GM06990 (cell line): ENCODE results near the genes CWC22 and UBE2E3.

DNA sequence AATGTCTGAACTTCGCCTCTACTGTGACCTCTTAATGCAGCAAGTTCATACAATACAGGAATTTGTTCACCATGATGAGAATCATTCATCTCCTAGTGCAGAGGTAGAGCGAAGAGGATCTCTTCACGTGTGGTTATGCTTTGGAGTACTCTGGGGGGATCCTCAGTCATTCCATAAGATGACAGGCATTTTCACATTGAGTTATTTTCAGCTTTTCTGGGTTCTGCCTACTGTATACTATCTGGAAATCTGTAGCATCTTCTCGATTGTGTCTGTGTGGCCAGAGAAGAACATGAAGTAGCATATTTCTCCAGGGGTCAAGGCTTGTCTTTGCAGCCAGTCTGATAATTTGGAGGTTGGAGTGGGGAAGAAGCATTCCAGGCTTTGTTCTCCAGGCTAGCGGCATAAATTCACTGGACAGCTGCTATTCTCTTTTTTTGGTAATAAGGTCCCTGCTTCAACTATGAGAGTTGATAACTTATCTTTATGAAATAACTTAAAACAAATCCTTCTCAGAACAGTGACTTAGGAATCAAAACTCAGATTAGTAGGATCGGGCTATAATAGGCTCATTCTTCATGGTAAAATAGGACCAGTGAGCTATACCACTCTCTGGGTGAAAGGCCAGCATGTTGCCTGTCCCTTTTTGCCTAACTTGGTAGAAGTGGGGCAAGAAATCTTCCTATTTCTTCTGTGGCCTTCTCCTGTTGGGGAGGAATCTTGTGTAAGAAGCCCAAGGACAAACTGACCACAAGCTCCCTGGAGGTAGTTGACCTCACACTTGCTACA is 13.8 kb downstream of the PLEKHA3 start:
- RRBS, result no CpG with 5 or more reads among the region's 6 CpGs

DNA sequence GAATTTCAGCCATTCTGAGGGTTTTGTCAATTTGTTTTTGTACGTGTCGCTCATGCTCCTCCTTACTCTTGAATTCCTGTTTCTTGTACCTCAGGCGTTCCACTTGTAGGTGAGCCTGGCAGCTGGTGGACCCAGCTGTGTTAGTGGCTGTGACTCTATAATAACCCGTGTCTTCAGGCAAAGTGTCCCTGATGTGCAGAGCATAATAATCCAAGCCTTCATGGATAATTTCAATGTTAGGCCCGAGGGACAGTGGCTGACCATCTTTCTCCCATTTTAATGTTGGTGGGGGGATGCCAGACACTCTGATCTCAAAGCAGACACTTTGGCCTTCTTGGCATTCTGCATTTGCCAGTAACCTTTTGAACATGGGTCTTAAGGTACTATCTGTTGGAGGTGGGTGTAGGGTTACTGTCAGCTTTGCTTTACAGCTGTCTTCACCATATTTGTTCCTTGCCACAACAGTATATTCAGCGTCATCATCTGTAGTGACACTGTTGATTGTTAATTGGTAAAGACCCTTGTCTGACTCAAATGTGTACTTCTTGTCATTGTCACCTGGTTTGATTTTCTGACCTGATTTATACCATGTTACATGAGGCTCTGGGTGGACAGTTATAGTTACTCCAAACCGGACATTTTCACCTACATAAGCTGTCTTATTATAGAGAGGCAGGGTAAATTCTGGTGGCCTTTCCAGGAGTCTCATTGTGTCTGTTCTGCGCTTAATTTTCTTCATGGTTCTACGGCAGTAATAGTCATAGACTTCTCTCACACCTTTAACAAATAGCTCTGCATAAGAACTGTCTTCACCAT is 53.1 kb downstream of the PLEKHA3 start:
- RRBS, result no CpG with 5 or more reads among the region's 9 CpGs

GRCh38 chr2:178559782-178560436 is 79.7 kb downstream of the PLEKHA3 start:
- RRBS, result no CpG with 5 or more reads among the region's 10 CpGs

DNA sequence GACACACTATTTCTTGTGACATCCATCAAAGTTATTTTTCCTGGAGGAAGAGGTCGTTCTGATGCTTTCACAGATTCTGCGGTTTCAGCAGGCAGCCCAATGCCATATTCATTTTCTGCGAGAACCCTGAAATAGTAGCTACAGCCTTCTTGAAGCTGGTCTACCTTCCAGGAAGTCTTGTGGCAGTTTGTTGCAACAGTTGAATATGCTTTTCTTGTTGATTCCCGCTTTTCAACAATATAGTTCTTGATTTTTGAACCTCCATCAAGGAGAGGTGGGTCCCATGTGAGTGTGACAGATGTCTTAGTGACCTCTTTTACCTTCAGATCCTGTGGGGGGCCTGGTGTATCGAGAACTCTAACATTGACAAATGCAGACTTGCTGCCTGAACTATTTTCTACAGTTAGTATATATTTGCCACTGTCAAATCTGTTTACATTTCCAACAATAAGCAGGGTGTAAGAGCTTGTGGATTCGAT is 92.0 kb downstream of the PLEKHA3 start:
- RRBS, result no CpG with 5 or more reads among the region's 6 CpGs

DNA sequence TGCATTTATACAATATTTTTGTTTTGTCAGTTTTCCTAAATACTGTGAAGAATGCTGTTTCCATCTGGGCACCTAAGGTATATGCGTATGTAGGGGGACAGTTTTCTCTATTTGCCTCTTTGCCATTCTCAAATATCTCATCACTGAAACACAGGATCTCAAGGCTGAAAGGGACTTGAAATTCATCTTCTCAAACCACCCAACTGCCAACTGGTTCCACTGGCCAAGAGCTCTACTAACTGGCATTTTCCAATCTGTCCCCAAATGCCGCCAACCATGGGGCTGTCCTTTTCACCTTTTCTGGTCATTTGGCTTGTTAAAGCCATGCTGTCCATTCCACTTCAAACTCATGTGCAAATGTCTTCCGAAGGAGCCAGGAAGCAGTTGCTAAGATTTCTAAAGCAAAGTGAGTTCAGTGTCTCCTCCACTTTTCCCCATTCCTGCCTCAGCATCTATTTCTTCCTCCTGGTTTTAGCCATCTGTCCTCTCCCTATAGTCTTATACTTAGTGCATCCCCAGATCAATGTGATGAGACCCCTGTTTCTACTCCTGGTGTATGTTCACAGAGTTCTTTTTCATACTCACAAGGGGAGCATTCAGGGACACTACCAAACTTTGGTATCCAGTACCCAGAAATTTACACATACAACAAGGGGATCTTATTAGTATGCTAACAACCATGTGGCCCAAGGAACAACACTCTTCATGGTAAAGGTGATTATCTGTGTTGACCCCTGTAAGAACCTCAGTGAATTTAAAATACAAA is 14.4 kb downstream of the TTN start:
- RRBS, result no CpG with 5 or more reads among the region's 3 CpGs

DNA sequence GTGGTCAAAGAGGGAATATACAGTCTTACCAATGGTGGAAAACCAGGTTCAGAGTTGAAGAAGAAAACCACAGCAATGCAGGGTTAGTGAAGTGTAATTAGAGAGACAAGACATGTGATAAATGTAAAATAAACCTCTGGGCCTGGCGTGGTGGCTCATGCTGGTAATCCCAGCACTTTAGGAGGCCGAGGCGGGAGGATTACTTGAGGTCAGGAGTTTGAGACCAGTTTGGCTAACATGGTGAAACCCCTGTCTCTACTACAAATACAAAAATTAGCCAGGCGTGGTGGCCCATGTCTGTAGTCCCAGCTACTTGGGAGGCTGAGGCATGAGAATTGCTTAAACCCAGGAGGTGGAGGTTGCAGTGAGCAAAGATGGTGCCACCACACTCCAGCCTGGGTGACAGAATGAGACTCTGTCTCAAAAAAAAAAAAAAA is 2.3 kb downstream of the TTN start:
- RRBS, result no CpG with 5 or more reads among the region's 4 CpGs

DNA sequence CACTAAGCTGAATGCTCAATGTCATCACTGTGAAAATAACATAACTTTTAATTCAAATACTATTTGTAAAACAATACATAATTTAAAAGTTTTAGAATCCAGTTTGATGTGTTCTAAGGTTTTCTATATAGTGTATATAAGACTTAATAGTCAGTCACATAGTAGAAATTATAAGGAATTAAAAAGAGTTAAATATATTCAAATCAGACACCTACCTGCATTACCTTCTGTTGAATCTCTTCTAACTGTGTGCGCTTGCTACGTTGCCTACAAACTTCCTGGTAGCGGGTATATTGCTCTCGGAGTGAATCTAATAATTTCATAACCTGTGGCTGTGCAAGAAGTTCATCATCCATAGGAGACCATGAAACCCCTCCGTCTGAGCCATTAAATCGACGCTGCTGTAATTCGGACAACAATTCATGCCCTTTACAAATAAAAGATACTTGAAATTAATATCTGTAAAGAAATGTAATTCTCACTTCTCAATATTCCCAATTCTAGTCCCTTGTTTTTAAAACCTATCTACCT is 93.5 kb upstream of the CCDC141 start:
- RRBS, result no CpG with 5 or more reads among the region's 8 CpGs

DNA sequence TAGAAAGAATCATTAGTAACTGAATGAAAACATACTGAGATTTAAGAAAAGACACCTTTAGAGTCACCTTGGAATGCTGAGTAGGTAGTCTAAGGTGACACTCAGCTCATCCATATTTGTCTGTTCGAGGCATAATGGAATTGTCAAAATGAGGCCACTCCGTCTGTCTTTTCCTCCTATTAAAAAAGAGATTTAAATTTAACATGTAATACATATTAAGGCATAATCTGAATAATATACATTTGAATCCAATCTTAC is 81.7 kb downstream of the SESTD1 start:
- RRBS, result no CpG with 5 or more reads among the region's 2 CpGs

DNA sequence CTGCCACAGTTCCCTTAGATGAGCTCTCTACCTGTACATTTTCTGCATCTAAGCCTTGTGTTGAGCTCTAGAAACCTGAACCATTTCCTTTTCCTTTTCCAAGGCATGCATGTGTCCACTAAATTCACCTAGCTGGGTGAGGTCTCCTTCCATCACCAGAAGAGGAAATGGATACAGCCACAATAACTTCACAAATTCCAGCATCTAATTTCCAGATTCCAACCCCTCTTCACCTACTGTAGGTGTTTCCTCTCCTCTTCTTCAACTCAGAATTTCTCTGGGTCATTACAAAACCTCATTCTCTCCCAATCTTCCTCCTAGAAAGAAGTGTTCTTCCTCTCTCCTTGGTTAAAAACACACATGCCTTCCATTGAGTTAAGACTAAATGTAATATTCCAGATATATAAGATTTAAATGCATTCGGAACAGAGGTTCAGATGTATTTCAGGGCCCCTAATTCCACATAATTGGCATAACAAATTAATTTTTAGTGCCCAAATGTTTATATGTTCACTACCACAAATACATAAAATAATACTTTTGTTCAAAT is 44.0 kb downstream of the SESTD1 start:
- RRBS, result no CpG with 5 or more reads among the region's 1 CpG

DNA sequence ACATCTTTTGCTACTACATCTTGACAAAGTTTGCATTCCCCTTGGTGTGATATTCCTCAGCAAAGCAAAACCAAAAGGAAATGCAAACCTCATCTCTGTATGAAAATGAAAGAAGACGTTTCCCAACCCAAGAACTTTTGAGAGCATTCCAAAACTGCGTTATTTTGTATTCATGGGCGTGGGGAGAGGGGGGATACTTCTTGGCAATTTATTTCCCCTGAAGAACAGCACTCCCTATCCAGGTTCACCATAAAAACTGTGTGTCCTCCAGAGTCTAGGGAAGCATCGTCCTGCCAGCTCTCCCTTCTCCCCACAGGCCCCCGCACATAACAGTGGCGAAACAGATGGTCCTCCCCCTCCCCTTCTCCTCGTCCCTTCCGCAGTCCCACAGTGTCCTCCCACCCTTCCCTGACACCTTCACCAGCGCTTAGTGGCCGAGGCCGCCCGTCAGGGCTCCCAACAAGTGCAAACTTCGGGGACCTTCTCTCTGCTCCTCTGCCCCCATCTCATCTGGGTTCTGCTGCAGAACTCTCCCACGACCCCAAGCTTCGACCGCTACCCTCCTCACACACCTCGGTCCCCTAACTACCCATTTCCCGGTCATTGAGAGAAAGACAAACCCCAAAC is 1.2 kb downstream of the ZNF385B start:
- RRBS, result no CpG with 5 or more reads among the region's 18 CpGs

DNA sequence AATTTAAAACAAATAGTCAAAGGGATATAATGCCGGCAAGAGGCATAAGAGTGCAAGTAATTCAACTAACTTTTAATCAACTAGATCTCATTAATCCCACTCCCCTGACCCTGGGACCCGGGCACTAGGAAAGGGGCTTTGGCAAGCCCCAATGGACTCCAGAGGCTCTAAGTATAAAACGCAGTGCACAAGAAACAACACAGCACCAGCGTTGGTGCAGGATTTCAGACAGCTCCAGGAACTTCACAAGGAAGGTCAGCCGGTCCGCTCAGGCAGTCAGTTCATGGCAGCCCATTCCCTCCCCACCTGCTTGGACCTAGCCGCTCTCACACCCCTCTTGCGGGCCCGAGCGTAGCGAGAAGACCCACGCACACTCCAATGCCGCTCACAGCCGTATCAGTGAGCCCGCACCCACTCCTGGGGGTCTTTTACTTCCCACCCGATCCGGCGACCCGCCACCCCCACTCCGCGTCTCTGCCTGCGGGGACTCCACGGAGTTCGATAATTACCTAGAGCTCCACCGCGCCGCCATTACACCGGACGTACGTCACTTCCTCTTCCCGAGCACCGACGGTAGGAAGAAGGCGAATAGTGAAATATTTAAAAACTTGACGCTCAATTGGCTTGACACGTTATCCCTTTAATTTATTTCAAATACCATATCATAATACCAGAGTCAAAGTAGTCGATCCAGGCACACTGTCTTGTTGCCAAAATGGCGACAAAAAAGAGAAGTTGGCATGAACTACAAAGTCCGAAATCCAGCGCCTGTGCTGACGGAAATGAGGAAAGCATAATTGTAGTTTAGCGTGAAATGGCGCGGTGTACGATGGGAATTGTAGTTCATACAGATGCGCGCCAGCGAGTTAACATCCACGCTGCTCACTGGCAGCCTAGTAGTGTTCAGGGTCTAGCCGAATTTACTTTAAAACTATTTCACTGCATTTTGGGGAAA is at the start of gene CWC22:
TSS of gene CWC22 (minus strand) at position 737 of the 955 bp plus-strand sequence.
- RRBS, result 5% methylated on average over 10 of the region's 50 CpGs

DNA sequence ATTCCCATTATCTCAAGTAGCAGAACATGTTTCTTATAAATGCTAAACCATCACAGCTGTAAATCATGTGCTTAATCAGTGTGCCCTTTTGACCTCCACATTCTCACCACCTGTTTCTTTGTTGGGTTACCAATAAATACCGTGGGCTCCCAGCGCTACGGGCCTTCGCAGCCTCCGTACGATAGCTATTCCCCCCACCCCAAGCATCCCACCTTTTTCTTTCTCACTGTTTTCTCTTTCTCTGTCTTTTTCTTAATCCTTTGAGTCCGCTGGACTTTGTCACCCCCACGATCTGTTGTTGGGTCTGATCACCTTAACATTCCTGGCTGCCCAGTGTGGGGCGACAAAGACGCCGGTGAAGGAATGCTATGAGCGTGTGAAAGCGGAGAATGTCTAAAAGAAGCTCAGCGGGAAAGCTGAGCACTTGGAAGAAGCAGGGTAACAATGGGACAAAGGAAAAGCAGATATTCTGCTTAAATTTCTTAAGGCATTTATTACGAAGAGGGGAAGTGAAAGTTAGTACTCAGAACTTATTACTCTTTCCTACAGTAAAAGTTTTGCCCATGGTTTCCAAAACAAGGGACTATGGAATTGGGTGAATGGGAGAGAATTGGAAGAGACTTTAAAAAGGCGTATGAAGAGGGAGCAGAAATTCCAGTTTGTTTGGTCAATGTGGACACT is 49.7 kb upstream of the CWC22 start:
- RRBS, result no CpG with 5 or more reads among the region's 16 CpGs

- RRBS, result no CpG with 5 or more reads among the region's 6 CpGs
Observed at GRCh38 chr2:180125704-180126012, 118.6 kb upstream of the CWC22 start.

DNA sequence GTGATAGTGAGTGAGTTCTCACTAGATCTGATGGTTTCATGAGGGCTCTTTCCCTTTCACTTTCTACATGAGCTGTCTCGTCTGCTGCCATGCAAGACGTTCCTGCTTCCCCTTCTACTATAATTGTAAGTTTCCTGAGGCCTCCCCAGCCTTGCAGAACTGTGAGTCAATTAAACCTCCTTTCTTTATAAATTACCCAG is 42.9 kb upstream of the UBE2E3 start:
- RRBS, result no CpG with 5 or more reads among the region's 2 CpGs

DNA sequence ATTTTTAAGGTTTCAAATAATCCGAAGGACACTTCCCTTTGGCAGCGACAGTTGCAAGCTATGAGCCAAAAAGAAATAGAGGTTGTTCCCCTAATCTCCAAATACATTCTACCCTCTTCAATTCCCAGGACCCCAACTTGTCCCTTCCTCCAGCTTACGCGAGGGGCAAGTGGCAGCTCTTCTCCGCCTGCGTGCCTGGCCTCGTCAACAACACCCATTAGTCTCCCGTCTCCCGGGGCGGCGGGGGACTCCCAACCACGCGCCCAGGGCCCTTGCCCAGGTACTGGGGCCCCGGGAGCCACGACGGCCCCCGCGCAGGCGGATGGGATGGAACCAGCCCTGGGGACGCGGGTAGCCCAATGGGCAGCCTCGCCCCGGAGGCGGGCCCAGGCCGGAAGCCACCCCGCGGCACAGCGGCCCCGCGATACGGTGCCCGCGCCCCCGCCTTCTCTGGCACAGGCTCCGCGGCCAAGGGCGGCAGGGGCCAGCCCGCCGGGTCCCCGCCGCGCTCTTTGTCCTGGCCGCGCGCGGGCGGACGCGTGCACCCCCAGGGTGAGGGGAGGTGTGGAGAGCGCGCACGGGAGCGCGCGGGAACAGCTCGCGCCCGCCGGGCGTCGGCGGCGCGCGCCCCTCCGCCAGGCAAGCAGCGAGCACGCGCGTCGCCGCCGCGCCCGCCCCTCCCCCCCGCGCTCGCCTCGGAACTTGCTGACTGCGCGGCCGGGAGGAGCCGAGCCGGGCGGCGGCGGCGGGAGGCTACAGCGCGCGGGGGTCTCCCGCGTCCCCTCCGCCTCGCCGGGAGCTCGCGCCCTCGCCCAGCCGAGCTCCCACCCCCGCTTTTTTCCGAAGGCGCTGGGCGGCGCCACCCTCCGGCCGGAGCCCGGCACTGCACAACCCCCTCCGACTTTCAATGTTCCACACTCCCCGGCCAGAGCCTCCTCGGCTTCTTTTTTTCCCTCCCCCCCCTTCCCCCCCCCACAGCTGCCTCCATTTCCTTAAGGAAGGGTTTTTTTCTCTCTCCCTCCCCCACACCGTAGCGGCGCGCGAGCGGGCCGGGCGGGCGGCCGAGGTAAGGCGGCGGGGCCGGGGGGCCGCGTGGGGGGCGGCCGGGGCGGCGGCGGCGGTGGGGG is at the start of gene UBE2E3:
TSS of gene UBE2E3 (plus strand) at position 698 of the 1,127 bp plus-strand sequence.
- RRBS, result 4% methylated on average over 79 of the region's 132 CpGs

GRCh38 chr2:181437630-181437888 is 19.6 kb upstream of the ITGA4 start:
- RRBS, result no CpG with 5 or more reads among the region's 1 CpG

GRCh38 chr2:181891530-181891577 is 176 bp upstream of the ITPRID2 start:
- RRBS, result no CpG with 5 or more reads among the region's 1 CpG

DNA sequence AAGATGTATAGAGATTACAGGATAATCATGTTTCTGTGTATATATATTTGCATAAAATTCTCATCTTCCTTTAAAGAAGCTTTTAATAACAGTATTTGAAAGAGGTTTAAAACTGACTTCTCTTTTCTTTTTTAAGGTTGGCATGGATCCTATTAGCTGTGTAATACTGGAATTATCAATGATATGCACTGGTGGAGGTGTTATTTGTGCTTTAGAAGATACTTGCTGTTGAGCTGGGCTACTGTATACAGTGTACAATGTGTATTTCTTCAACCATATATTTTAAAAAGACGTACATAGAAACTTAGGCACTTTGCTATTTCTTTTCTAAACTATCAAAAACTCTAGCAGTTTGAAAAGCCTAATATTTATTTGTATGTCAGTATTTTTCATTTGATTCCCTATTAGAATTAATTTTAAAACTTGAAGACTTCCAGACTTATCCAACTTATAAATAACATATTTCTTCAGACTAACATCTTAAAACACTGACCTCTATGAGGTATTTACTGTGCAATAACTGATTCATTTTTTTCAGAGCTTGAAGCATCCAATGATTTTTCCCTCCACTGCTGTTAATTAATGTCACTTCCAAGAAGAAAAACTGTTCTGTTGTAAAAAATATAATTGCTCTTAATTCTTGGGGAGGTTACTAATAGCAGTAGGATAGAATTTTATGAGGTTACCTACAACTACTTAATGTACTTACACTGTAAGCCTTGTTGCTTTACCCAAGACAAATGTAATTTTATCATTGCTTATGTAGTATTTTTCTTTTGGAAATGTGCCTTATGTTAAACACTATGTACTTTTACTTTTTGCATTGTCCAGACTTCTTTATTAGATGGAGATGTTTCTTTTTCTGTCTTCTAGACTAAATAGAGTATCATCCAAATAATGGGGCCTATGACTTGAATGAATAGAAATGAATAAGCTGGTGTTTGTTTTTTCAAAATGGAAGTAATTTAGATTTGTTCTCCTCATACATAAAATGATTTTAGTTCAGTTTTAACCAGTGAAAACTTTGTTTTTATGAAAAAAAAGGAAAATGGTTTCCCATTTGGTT is 38.2 kb downstream of the ITPRID2 start:
- RRBS, result no CpG with 5 or more reads among the region's 1 CpG

GRCh38 chr2:182542823-182543238 is 116.0 kb upstream of the PDE1A start:
- RRBS, result no CpG with 5 or more reads among the region's 2 CpGs